Pericardium fibroblast (primary cell): Measurements from ENCODE around the genes SRD5A3, PDCL2 and ARL9.

GRCh38 chr4:52954440-52955357 lies 92.6 kb downstream of the RASL11B start:
- RAMPAGE, long total RNA, result no peak

DNA sequence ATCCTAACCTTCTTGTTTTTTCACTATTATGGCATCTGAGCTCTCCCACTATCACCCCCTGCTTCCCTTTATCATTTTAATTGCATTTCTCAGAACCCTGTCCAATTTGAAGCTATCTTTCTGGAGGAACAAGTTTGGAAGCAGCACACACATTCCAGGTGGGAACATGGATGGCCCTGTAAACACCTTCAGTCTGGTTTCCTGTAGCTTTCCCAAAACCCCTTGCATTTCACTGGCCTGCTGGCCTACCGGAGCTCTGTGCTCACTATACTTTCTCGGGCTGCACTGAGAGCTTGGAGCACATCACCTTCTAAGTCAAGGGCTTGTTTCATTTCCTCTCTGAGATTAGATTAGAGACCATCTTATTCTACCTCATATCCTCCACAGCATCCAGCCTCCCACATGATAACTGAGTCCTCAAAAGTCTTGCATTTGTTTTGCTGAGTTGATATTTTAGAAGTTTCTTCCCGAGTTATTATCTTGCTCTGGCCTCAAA lies 147.6 kb downstream of the RASL11B start:
- RAMPAGE, long total RNA, result no peak

DNA sequence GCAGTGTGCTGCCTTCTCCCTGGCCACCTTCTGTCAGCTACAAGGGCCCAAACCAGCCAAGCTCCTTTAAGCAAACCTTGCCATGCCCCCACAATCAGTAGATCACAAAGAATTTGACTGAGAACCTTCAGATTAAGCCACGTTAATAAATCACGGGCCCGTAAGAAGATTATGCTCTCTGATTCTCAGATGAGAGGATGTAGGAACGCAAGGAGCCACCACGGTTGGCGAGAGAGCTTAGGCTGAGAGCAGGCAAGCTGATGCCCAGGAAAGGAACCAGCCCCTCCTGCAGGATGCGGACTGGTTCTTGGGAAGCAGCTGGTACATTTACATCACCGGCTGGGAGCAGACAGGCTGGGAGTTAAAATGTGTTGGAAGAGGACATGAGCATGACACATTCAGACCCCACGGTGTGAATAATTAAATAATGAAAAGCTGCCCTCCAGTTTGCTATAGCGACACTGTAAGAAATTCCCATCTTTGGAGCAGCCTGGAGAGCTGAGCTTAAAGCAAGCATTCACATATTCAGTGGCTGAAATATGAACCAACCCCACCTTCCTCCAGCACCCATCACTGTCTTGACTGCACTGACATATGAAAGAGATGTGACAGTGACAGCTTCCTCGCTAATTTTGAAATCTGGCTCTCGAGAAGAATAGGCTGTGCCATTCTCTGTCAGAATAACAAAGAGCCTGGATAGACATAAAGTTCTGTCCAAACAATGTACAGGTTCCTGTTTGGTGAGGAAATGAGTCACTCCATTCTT lies 33.1 kb downstream of the LNX1 start:
- RAMPAGE, long total RNA, result no peak

- RAMPAGE, long total RNA, result no peak
Measured at GRCh38 chr4:53695493-53696419, 104.5 kb upstream of the LNX1 start.

DNA sequence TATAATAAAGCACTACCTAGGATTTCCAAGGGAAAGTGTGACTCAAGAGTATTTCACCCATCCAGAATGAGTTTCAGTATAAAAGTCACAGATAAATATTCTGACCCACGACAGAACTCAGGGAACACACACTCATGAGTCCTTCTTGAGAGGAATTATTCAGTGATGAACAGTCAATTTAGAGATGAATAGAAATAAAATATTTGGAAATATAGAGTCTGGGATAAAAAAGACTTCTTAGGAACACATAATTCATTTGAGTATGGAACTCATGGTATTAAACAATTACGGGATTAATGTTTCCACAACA lies 143.4 kb upstream of the LNX1 start:
- RAMPAGE, long total RNA, result no peak

GRCh38 chr4:53885969-53886527 lies 178.4 kb downstream of the CHIC2 start:
- RAMPAGE, long total RNA, result no peak

DNA sequence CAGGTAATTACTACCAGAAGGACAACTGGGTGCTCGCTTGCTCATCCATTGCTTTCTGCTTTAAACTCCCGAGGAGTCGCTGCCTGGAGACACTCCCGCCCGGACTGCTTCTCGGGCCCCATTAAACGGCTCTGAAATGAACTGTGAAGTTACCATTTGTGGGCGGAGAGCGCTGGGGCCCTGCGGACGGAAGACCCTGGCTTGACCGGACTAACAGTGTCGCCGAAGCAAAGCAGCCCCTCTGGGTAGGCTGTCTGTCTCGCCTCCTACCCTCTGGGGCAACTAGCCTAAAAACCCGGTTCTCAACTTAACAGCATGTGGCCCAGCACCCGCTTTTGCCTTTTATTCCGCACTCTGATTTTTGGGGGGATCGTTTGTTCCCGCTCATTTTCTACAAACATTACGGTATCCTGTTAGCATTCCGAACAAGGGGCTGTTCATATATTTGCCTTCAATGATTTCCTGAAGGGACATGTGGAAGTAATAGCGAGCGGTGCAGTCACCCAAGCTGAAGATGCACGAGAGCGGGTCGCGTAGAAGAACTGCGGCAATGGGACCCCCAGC lies 1.7 kb upstream of the PDGFRA start:
- RAMPAGE, long total RNA, result no peak

- RAMPAGE, long total RNA, result no peak
Measured at GRCh38 chr4:55345811-55346923, at the start of gene SRD5A3. SRD5A3 (plus strand) TSS chr4:55346242.

DNA sequence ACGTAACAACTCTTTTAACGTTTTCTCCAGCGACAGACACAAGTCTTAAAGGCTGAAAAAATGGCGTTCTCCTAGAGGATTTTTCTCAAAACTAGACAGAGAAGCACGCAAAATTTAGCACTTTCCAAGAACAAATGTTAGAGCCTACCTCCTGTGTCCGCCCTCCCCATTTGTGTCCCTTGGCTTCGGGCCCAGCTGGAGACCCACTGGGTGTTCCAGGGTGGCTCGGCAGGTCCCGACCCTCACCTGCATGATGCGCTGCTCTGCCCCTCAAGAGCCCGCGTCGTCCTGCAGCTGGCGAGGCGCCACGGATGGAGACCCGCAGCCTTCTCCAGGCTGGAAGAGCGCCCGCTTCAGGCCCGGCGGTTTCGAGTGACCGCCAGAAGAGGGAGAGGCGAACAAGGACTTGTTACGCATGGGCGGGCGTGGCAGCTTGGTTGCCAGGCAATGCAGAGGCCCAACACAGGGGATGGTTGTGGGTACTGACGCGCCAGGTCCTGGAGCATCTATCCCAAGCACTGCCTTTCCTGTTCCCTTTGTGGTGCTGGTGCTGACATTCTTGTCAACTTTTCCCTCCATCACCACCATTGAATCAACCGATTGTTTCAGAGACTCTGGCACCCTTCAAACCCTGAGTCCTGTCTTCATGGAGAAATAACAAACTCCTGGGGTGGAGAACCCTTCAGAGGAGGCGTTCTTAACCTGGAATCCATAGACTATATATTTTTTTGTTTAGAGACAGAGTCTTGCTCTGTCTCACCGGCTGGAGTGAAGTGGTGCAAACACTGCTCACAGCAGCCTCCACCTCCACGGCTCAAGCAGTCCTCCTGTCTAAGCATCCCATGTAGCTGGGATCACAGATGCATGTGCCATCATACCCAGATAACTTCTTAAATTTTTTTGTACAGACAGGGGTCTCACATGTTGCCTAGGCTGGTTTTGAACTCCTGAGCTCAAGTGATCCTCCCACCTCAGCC lies at the start of gene PDCL2:
Gene PDCL2 (minus strand): TSS at position 388 of the 977 bp plus-strand sequence.
- RAMPAGE, long total RNA, result no peak

- RAMPAGE, long total RNA, result no peak
Measured at GRCh38 chr4:55593582-55594193, 1.6 kb upstream of the PDCL2 start.

GRCh38 chr4:56212637-56213180 lies 163.8 kb downstream of the CRACD start:
- RAMPAGE, long total RNA, result no peak

DNA sequence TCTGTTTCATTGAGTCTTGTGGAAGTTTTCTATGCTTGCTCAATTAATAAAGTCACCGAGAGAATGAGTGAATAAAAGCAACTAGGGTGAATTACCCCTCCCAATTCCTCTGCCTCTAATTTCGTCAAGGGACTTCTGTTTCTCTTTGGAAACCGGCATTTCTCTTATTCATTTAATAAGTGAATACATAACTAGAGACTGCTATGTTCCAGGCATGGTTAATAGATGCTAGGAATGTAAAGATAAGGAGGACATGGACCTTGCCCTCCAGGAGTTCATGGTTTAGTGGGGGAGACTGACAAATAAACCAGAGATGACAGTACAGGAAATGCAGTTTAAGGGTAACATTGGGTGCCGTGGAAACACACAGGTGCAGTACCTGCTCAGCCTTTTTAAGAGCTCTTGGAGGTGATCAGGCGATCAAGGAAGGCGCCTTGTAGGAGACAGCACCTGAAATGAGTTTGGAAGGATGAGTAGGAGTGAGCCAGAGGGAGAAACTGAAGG lies 145.9 kb downstream of the AASDH start:
- RAMPAGE, long total RNA, result no peak

- RAMPAGE, long total RNA, result no peak
Measured at GRCh38 chr4:56462038-56462583, 5.3 kb upstream of the SRP72 start.

DNA sequence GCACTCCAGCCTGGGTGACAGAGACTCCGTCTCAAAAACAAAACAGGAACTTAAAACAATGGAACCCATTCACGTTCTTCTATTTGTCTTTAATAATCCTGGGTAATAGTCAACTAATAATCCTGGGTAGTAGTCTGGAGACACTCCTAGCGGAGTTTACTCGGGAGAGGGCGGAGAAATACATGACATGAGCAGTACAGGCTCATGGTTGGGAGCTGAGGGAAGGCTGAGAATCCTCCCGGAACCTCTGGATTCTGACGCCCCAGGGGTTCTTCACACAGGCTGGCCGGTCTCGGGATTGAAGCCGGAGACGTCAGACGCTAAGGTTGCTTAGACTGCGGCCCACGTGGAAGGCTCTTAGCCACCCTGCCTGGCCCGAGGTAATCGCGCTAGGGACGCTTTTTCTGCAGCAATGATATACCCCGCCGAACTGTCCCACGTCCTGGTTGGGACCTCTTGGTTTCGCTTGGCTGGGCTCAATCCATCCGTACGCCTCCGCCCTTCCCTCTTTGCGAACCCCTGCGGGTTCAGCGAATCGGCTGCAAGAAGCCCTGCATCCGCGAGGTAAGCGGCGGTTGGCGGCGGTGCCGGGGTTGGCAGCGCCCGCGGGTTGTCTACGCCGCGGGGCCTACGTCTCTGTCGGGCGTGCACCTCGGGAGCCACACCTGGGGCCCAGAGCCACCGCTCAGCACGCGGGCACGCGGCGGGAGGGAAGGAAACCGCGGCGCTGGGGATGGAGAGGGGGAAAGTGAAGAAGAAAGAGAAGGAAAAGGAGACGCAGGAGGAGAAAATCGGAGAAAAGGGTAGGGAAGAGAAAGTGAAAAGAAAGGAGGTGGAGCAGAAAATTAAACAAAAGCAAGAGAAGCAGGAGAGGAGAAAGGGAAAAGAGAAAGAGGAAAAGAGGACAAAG lies at the start of gene ARL9:
Gene ARL9 (plus strand): TSS at position 662 of the 910 bp plus-strand sequence.
- RAMPAGE, long total RNA, result no peak

GRCh38 chr4:56592219-56592875 lies 61.9 kb downstream of the THEGL start:
- RAMPAGE, long total RNA, result no peak

- RAMPAGE, long total RNA, result no peak
Measured at GRCh38 chr4:56843329-56843798, 21.9 kb upstream of the SPINK2 start.

DNA sequence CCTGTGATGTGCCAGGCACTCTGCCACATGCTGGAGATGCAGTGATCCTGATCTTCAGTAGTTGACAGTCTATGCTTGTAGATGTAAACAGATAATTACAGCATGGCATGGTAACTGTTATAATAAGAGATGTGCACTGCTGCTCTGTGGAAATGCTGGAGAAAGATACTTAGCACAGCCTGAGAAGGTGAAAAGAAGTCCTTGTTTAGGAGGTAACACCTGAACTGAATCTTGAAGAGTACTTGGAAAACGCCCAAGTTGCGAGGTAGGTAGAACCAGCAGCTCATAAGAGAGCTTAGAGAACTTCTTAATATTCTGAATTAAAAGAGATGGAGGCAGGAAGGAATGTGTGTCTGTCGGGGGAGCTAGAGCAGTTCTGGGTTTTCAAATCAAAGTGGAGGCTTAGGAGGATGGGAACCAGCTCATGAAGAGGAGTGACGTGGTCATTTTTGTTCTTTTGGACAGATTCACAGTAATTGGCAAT lies 29.9 kb downstream of the POLR2B start:
- RAMPAGE, long total RNA, result no peak

- RAMPAGE, long total RNA, result no peak
Measured at GRCh38 chr4:57097079-57097755, 13.0 kb downstream of the IGFBP7 start.

DNA sequence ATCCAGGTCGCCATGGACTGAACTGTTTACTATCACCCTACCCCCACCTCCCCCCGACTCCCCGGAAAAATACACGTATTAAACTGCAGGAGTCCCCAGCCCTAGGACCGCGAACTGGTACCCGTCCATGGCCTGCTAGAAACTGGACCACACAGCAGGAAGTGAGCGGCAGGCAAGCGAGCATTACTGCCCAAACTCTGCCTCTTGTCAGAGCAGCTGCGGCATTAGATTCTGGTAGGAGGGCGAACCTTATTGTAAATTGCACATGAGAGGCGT lies 405.8 kb upstream of the ADGRL3 start:
- RAMPAGE, long total RNA, result no peak

- RAMPAGE, long total RNA, result no peak
Measured at GRCh38 chr4:63937759-63938146, 471.5 kb downstream of the TECRL start.